Cardiac atrium fibroblast (primary cell): ENCODE measurements around the genes CUL2 and FZD8.

DNA sequence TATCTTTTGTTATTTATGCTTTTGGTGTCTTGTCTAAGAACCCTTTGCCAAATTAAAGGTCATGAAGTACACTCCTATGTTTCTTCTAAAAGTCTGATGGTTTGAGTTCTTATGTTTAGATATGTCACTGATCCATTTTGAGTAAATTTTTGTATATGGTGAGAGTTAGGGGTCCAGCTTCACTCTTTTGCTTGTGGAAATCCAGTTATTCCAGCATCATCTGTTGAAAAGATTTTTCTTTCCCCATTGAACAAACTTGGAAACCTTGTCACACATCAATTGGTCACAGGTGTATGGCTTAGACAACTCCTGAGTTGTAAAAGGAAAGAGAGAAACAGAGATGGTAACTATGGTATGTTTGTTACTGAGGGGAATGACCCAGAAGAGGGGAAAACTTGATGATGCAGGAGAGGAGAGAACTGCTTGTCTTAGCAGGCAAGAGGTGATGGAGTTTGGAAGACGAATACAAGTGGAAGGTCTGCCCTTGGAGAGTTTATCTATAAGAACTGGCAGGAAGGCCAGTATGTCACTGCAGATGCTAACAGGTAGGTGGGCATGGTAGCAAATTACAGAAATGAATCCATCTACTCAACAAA lies 61.6 kb downstream of the ITGB1 start:
- RAMPAGE, long total RNA: no peak

GRCh38 chr10:33001993-33002605 lies 44.1 kb upstream of the ITGB1 start:
- RAMPAGE, long total RNA: no peak

GRCh38 chr10:33164268-33164820 lies 170.1 kb downstream of the NRP1 start:
- RAMPAGE, long total RNA: no peak

DNA sequence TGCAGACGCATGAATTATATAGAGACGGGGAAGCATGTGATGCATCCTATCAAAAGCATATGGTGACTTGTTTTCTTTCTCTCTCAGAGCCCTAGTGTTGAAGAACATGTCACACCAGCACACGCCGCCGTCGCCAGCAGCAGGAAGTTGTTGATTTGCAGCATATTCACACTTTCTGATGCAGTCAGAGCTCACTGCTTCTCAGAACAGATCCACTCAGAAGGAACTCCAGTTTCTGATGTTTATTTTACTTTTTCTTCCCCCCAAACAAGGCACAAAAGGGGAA lies 123.3 kb downstream of the NRP1 start:
- RAMPAGE, long total RNA: no peak

- RAMPAGE, long total RNA: no peak
Observed at GRCh38 chr10:34194143-34194629, 620.9 kb downstream of the PARD3 start.

DNA sequence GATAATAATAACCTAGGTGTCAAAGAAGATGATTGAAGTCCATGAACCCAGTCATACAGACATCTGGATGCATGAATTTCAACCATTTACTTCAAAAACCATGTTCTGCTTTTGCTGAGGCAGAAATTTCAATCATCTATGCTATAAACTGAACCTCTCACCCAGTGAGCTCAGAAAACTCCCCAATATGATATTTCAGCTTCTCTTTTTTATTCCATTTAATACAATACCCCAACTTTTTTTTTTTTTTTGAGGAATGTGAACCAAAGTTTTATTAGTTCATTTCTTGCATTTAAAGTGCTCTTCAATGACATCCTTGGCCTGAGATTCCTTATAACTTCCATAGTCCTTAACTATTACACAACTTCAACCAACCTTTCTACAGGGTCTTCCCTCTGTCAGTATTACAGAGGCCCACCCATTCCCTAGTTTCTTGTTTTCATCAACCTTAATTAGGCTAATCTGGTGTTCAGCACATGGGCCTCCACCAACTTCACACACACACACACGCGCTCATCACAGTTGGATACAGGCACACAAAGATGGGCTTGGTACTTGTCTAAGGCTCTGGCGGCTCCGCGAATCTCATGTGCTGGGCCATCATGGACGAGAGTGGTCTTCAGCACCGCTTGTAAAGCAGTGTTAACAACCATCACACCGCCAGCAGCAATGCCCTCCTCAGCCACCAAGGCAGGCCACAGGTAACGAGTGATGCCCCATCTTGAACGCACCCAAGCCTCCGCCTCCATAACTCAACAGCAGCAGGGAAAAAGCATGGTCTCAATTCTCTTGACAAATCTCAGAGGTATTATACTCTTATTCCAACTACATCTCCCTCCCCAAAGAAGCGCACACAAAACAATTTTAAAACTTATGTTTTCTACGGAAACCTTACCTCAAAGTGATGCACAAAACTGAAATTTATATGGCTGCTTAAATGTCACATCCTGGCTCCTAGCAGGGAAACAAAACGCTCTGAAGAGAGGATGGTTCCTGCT lies 139.4 kb downstream of the PARD3 start:
- RAMPAGE, long total RNA: no peak

DNA sequence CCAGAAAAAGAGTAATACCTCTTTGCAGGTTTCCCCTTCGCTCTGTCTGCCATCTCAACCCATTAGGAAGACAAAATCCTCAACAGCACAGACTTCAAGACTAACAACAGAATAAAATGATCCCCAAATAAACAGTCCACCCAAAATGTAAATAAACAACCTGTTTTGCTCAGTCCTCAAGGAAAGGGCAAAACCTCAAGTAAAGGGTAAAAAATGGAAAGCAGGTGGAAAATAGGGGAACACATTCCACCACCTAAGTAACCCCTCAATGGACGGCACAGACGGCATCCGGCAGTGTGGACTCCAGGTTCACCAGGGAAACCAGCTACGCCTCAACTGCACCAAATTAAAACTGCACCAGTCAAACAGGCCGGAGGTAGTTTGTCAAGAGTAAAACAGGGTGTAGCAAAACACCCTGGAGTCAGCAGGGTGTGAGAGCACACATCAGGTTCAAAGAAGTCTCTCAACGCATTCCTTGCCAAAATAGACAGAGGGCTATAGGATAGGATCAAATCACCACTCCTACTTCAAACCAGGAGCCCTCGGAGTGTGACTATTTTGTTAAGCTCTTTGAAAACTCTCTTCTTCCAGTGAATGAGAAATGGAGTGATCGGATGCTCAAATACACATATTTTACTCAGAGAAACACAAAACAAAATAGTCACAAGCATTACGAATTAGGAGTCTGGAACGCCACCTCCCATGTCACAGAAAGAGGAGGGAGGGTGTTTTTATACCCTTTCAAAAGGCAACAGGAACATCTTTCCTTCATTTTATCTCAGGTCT lies 136.0 kb downstream of the PARD3 start:
- RAMPAGE, long total RNA: no peak

GRCh38 chr10:34780637-34781437 lies 34.3 kb downstream of the PARD3 start:
- RAMPAGE, long total RNA: no peak

GRCh38 chr10:34866887-34867395 lies 51.8 kb upstream of the PARD3 start:
- RAMPAGE, long total RNA: no peak

DNA sequence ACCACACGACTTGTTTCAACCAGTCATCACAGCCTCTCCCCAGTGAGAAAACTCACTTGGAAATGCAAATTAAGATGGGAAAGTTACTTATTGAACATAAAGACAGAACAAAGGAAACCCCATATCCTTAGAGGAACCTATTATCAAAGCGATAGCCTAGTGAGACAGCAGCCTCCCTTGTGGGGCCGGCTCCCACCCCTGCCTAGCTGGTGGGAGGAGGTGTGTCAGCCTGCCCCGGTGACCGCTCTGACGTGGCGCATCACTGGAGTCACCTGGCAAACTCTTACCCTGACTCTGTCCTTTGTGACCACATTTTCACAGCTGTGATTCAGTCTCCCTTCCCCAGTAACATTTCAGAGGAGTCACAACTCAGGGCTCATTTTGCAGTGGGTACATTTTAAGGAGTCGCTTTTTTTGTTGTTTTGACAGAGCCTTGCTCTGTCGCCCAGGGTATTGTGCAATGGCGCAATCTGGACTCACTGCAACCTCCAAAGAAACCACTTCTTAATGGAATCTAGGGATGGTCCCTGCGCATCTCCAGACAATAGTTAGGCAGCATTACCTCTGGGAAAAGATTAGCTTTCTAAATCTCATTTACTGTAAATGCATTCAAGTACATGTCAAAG lies 126.7 kb upstream of the PARD3 start:
- RAMPAGE, long total RNA: no peak

DNA sequence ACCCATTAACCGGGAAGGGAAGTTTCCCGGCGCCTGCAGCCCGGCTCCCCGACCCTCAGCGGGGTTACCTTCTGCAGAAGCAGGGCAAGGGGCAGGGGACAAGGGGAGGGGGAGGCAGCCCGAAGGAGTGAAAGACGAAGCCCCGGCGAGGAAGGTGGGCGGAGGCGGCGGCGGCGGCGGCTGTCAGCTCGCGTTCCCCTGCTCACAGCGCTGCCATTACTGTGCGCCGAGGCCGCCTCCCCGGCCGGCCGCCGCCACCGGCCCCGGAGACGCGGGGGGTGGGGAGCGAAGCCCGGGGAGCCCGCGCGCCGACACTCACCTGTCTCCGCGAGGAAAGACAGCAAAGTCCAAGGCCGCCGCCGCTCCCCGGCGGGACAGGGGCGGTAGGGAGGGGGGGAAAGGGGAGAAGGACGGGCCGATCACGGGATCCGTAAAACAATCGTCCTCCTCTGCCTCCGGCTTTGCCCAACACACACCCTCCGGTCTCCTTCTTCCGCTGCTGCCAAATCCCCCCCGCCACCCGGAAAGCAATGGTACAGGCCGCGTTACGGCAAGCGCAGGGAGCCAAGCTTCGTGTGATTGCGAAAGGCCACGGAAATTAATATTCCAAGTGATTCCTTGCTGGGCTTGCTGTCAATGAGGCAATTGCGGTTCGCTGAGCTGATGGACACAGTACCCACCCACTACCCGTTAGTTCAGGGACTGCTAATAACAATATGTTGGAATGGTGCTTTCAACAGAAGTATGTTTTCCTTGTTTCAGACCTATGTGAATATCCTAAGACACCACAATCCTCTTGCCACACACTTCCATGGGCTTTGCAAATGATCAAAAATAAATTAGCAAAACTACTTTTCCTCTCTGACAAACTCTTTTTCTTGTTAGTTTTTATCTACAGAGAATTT lies at the start of gene CUL2:
Gene CUL2 (minus strand): TSS at position 231 of the 905 bp plus-strand sequence.
- RAMPAGE, long total RNA: start-site peak on the minus strand centred at position 494 of the sequence, 55 bp wide, 23 and 30 reads in 2 replicates

- RAMPAGE, long total RNA: no peak
Observed at GRCh38 chr10:35141270-35142132, 14.9 kb downstream of the CREM start.

GRCh38 chr10:35194695-35195478 lies 68.2 kb downstream of the CREM start:
- RAMPAGE, long total RNA: no peak

- RAMPAGE, long total RNA: no peak
Observed at GRCh38 chr10:35195479-35196640, 69.2 kb downstream of the CREM start.

- RAMPAGE, long total RNA: no peak
Observed at GRCh38 chr10:35371393-35372083, 35.2 kb downstream of the CCNY start.

DNA sequence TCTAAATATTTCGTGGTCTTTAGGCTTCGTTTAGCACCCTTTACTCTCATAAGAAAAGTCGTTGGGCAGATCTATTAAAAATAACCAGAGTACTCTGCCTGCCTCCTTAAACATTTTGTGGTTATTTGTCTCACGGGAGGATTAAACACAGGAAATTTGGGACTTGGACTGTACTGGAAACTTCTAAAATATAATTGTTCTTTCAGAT lies 109.5 kb downstream of the CCNY start:
- RAMPAGE, long total RNA: no peak

- RAMPAGE, long total RNA: no peak
Observed at GRCh38 chr10:35448646-35449236, 112.4 kb downstream of the CCNY start.

DNA sequence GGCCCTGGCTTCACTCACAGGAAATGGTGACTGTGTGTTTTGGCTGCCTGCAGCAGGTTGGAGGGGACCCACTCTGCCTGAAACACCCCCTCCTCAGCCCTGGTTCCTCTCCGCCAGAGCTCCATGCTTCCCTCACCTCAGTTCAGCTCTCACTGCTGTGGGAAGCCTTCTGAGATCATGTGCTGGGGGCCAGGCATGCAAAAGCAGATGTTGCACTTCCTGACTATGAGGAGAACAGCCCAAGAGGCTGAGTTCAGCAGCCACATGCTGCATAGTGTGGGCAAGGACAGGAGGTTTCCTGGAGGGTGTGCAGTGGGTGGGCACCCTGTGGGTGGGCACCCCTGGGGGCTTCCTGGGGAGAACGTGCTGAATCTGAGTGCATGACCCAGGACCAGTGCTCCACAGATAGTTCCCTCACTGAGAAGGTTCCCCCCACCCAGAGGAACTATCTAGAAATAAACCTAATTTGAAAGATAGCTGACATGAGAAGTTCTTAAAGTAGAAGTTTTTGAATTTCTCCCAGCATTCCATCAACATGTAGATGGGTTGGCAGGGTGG lies 40.4 kb upstream of the GJD4 start:
- RAMPAGE, long total RNA: no peak

- RAMPAGE, long total RNA: no peak
Observed at GRCh38 chr10:35641980-35643051, at the start of gene FZD8. TSS of gene FZD8 (minus strand) at chr10:35642296.

GRCh38 chr10:36055752-36056026 lies 413.6 kb upstream of the FZD8 start:
- RAMPAGE, long total RNA: no peak